ENCODE measurements around a stretch of chr3.

- PRO-cap = no peak
Measured at GRCh38 chr3:71577799-71579039, 5.3 kb downstream of the FOXP1 start.

- PRO-cap = no peak
Measured at GRCh38 chr3:71693617-71694106, 31.5 kb downstream of the EIF4E3 start.

- PRO-cap = no peak
Measured at GRCh38 chr3:72155305-72156252, 370.6 kb upstream of the PROK2 start.

GRCh38 chr3:72405349-72406052 is 442.7 kb downstream of the SHQ1 start:
- PRO-cap = no peak

GRCh38 chr3:72446104-72447370 is 401.7 kb downstream of the SHQ1 start:
- PRO-cap = bidirectional peak, plus-strand start at chr3:72446863, minus-strand start at chr3:72446846; bidirectional peak, plus-strand start at chr3:72447292, minus-strand start at chr3:72447146

DNA sequence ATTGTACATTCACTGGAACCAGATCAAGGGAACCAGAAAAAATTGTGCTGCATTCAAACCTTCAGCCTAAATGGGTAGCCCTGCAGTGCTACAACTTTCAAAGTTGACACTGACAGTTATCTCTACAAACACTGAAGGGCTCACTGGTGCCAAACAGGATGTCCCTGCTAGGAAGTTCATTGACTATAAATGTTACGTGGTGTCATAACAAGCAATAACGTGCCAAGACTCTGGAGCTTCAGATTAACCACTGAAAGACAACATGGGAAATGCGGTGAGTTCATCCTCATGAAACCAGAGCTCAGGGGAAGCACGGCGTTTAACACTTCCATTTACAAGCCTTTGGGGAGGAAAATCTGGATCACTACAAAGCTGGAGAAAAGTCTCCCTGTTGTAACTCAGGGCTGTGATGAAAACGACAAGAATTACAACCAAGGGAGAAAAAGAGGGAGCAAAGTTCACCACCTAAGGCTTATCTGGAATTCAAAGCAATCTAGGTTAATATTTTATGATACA is 27.1 kb downstream of the SHQ1 start:
- PRO-cap = no peak

DNA sequence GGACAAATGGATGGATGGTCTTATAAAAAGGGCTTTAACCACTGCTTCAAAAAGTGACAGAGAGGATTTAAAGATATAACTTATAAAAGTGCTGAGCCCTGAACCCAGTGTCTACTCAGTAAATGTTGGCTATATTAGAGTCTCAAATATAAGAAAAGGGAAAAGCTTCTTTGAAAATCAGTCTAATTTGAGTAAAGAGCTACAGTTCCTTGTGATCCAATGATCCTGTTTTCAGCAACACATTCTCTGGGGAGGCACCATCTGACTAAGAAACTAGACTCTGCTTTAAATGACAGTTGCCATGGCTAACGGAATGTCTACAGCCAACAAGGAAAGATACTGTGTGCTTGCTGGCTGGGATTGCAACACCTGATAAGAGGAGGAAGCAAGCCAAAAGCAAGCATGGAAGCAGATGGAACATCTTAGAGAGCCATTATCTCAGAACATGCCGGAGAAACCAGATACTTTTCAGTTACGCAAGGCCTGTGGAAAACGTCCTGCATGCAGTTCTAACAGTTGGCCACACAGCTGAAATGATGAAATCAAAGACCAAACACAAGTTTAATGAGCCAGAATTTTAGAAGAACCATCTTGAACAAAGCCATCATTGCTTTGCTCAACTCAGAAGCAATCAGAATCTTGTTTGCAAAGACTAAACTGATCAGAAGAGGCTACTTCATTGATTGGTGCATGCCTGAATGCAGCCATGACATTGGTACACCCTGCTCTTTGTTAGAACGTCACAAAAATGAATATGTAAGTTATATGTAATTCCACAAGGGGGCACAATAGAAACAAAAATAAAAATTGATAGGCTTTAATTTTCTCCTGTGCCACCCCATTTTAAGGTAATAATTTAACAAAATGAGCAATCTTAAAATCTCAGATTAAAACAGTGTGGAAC is 50.7 kb downstream of the GXYLT2 start:
- PRO-cap = unidirectional peak, minus-strand start at position 731 of the sequence

GRCh38 chr3:73504909-73505155 is 119.9 kb downstream of the PDZRN3 start:
- PRO-cap = no peak

- PRO-cap = no peak
Measured at GRCh38 chr3:73521822-73522236, 102.9 kb downstream of the PDZRN3 start.

GRCh38 chr3:73727016-73727458 is 102.3 kb upstream of the PDZRN3 start:
- PRO-cap = no peak

- PRO-cap = no peak
Measured at GRCh38 chr3:74317899-74318375, 296.5 kb downstream of the CNTN3 start.

DNA sequence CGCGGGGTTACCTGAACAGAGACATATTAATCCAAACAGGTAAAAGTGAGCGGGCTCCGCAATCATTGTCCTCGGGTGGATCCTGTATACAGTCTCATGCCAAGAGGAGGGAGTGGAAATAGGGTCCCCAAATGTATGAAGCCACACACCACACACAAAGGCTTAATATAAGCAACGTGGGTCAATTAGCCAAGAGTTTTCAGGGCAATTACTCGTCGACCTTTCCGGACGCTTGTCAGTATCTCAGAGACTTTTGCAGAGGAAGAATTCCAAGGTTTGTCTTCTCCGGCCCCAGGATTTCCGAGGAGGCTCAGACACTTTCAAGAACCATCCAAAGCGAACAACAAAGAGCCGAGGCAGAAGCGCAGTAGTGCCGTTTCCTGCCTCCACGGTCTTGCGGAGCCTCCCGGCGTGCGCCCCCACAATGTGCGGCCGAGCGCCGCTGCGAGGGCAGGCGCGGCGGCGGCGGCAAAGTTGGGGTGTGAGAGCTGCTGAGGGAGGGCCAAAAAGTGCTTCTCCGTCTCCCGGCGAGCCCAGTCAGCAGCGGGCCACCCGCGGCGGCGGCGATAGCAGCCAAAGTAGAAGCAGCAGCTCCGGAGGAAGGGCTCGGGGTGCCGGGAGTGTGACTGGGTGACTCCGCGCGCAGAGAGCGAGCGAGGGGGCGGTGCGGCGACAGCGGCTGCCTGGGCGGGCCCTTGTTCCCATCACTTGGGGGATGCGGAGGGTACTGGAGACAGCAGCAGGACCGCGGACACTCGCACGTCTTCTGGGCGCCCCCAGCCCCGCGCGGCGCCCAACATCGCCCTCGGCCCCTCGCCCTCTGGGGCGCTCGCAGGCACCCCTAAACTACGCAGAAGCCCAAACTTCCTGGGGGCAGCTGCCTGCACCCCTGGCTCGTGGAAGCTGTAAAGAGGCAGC is 749.1 kb downstream of the ROBO1 start:
- PRO-cap = unidirectional peak, plus-strand start at position 238 of the sequence; bidirectional peak, plus-strand start at position 422 of the sequence, minus-strand start at position 372 of the sequence

GRCh38 chr3:80994034-80994409 is 767.4 kb downstream of the GBE1 start:
- PRO-cap = no peak

GRCh38 chr3:81622121-81622958 is 139.1 kb downstream of the GBE1 start:
- PRO-cap = no peak

GRCh38 chr3:81726674-81727252 is 34.7 kb downstream of the GBE1 start:
- PRO-cap = no peak

DNA sequence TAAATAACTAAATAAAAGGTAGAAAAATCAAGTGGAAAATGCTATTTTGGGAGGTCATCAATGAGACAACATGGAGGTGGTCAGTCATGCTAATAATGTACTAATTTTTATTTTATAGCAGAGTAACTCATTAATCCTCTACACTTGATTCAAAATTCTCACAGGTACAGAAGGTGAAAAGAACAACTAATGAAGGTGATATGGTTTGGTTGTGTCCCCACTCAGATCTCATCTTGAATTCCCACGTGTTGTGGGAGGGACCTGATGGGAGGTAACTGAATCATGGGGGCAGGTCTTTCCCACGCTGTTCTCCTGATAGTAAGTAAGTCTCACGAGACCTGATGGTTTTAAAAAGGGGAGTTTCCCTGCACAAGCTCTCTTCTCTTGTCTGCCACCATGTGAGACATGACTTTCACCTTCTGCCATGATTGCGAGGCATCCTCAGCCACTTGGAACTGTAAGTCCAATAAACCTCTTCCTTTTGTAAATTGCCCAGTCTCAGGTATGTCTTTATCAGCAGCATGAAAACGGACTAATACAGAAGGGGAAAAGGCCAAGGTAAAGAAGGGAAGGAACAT is 2.7 kb downstream of the GBE1 start:
- PRO-cap = no peak

GRCh38 chr3:82130141-82130641 is 368.7 kb upstream of the GBE1 start:
- PRO-cap = no peak

DNA sequence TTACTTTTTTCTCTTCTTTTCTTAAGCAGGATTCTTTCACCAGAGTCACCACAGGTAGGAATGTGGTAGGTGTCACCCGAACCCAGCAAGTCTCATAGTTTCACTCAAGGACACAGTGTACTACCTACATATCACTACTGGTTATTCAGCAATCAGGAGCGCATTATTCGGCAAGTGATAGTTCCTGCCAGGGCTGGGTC is 1271.5 kb upstream of the CADM2 start:
- PRO-cap = no peak

GRCh38 chr3:83953357-83954071 is 1005.3 kb upstream of the CADM2 start:
- PRO-cap = no peak

DNA sequence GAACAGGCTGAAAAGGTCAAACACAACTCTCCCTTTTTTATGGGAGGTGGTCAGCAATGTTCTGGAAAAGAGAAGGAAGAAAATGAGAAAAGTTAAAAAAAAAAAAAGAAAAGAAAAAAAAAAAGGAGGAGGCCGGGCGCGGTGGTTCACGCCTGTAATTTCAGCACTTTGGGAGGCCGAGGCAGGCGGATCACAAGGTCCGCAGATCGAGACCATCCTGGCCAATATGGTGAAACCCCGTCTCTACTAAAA is 743.1 kb downstream of the VGLL3 start:
- PRO-cap = no peak

Measured in neural crest cell (in vitro differentiated cells).